ENCODE data around the gene TRIM17.

DNA sequence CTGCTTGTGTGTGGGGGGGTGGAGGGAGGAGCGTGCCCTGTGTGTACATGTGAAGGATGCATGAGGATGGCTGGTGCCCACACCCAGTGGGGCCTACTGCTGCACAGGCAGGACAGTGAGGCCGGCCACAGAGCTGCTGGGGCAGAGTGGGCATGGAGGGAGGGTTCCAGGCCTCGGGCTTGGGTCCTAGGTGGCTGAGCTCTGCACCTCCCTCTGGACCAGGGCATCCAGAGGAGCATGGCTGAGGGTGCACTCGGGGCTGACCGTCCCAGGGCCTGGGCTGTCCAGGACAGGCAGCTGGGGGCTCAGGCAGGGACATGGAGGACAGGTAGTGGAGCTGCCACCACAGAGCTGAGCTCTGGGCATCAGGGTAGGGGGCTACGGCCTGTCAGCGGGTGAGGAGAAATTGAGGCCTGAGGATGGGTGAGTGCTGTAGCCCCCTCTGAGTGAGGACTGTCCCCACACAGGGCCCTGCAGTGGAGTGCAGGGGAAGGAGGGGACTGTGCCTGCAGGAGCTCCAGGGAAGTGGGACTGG, 1.9 kb downstream of the GJC2 start:
- PRO-cap = no peak

DNA sequence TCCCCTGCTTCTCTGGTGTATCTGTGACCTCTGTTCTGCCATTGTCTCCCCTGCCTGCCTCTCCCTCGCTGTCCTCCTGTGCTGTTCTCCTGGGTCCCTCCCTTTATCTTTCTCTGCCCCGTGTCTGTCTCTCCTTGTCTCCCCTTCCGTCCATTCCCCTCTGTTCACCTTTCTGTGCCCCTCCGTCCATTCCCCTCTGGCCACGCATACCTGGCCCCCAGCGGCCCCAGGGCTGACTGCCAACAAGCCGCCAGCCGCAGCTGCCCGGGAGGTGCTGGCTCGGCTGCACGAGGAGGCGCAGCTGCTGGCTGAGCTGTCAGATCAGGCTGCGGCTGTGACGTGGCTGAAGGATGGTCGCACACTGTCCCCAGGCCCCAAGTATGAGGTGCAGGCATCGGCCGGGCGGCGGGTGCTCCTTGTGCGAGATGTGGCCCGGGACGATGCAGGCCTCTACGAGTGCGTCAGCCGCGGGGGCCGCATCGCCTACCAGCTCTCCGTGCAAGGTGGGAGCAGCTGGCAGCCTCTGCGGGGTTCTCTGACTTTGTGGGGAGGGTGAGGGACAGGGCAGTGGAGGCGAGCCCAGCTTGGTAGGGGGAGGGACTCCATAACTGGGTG, 8.5 kb downstream of the OBSCN start:
- PRO-cap = no peak

GRCh38 chr1:228358840-228359159, 47.8 kb downstream of the TRIM11 start:
- PRO-cap = no peak

DNA sequence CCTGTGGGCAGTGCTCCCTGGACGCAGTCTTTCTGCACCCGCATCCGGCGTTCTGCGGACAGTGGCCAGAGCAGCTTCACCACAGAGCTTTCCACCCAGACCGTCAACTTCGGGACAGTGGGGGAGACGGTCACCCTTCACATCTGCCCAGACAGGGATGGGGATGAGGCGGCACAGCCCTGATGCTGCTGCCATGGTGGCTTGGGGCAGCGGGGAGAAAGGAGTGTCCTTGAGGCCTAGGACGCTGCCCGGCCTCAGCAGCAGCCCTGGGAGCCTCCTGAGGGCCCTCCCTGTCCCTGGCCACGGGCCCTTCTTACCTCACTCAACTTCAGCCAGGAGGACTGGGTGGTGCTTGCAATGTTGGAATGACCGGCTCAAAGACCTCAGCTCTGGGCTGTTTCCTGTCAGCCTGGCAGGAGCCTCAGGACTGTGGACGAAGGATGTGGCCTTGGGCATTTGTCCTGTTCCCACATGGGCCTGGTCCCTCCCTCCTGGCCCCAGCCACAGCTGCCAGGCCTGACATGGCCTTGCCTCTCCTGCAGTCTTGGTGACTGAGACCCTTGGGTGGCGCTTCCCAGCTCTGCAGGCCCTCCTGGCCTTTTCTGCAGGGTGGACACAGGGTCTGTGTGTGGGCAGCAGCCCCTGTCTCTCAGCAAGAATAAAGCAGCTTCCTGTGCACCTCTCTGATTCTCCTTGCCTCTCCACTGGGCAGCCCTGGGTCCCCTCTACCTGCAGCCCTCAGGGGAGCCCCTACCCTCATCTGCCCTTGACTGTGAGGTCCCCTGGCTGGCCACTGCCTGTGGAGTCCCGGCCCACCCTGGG, 45.9 kb downstream of the TRIM11 start:
- PRO-cap = no peak

- PRO-cap = no peak
These were observed 12.7 kb downstream of the TRIM11 start for GRCh38 chr1:228393791-228394555.

DNA sequence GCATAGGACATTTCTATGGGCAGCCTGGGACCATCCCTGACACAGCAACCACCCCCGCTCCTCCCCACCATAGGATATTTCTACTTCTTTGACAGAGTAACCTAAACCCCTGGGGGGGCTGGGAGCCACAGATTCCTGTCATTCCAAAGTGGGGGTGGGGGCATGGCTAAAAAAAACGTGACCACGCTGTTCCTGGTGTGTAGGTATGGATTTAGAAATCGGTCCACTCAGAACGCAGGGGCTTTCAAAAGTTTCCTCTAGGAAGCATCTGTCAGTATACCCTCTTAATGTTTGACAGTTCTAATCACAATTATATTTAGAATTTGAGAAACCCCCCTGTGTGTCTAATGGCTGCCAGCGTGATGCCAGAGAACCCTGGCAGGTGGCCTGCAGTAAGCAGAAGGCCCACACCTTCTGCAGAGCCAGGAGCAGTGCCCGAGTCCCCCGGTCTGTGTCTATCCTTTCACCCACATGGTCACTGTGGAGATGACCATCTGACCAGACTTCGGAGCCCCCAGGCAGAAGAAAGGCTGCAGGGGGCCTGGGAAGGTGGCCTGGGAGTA, 1.2 kb upstream of the TRIM11 start:
- PRO-cap = no peak

DNA sequence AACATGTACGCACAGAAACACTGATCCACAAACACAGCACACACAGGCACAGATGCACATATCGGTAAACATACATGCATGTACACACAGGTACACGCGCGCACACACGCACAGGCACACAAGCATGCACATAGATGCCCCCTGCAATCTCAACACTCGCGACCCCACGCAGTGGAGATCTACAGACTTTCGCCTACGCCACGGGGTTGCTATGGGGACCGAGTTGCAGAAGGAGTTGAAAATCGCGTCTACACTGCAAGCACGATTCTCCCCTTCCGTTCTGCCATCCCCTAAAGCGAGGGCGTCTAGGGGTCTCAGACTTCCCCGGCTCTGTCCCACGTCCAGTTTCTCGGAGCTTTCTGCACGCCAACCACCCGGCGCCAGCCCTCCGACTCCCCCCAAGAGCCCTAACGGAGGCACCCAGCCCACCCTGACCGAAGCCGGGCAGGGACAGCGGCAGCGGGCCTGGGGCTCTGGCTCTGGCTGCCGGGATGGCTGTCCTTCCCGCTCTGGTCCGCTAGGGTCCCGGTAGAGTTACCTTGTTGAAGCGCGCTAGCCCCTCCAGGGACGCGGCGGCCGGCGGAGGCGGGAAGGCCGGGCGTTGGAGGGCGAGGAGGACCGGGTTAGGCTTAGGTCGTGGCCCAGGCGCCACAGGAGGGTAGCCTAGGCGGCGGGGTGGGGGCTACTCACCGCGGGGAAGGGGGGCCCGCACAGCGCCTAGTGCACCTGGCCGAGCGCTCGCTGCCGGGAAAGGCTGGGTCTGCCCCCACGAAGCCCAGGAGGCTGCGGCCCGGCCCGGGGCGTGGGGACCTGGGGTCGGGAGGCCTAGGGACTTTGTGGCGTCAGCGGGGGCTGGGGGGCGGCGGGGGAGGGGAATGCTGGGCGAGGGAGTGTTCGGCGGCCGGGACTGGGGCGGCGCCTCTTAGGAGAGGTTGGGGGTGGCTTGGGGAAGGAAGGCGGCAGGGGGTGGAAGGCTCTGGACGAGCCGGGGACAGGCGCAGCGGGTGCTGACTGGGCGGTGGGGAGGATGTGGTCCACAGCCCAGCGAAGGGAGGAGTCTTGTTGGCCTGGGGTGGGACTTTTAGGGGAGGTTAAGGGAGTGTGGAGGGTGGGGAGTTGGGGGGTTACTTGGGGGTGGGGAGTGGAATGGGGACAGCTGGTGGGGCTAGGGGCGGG, at the start of gene TRIM17:
Gene TRIM17 (minus strand): TSS at position 1,013 of the 1,176 bp plus-strand sequence.
- PRO-cap = no peak

DNA sequence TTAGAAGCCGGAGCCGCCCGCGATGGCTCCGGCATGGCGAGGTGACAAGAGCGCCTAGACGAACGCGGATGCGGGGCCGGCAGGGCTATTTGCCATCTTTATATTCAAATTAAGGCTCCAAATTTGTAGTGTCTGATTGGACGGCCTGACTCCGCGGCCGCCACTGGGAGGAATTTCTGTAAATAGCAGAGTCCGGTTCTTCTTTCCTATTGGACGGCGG, 6.6 kb downstream of the H2BC26 start:
- PRO-cap = no peak

DNA sequence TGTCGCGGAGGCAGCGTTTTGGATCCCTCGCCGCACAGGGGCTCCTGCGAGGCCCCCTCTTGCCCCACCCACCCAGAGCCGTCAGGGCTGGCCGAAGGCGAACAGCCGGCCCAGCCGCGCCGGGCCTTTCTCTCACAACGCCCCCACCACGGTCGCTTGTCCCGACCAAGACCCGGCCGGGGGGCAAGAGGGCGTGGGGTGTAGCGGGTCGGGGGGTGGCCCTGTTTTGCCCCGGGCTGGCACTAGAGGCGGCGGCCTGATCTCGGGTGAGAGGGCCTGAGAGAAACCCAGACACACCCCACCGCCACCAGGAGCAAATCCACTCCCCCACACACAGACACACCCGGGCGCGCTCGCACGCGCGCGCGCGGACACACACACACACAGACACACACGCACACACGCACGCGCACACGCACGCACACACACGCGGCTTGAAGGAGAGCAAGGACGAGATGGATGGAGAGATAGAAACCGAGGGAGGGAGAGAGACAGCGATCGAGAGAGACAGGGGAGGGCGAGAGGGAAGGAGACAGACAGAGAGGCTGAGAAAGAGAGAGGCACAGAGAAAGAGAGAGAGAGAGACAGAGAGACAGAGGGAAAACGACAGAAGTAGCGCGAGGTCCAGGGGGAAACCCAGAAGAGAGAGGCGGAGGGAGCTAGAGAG, 99.9 kb upstream of the RHOU start:
- PRO-cap = unidirectional peak, minus-strand start at position 379 of the sequence

- PRO-cap = no peak
These were observed 11.4 kb upstream of the RHOU start for GRCh38 chr1:228723896-228724300.

- PRO-cap = no peak
These were observed 254.9 kb downstream of the RHOU start for GRCh38 chr1:228989977-228990868.

DNA sequence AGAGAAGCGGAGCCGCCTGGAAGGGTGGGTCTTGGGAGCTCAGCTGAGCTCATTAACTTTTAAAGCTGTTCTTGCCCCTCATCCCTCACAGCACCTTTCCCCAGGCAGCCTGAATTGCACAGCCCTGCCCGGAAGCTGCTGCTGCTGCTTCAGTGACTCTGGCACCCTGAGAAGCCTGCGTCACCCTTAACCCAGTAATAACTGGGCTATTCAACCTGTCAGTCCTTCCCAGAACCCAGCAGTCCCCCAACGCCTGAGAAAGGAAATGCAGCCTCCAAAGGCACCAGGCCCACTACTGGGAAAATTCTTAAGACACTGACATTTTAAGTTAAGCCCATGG, 162.0 kb upstream of the RAB4A start:
- PRO-cap = no peak

GRCh38 chr1:229165335-229165838, 105.5 kb upstream of the RAB4A start:
- PRO-cap = no peak

GRCh38 chr1:229221065-229222342, 49.4 kb upstream of the RAB4A start:
- PRO-cap = no peak

DNA sequence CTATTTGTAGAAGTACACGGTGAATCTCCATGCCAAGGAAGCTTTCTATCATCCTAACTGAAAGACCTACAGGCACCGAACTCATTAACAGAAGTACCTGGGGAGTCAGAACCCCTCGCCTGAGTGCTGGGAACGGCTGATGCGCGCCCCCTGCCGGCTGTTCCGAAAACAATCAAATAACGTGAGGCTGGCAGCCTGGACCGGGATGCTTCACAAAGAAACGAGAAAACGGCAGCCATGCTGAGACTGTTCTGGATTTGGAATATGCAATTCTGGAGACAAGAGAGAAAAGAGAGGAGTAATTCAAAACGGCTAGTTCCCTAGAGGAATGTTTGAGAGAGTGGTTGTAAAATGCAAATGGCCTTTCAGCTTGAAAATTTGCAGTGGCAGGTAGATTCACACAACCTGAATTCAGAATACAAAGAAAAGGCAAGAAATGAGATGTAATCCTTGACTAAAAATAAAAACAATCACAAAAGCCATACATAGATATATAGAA, 43.4 kb upstream of the RAB4A start:
- PRO-cap = no peak

- PRO-cap = no peak
These were observed 32.2 kb upstream of the RAB4A start for GRCh38 chr1:229238575-229239150.

DNA sequence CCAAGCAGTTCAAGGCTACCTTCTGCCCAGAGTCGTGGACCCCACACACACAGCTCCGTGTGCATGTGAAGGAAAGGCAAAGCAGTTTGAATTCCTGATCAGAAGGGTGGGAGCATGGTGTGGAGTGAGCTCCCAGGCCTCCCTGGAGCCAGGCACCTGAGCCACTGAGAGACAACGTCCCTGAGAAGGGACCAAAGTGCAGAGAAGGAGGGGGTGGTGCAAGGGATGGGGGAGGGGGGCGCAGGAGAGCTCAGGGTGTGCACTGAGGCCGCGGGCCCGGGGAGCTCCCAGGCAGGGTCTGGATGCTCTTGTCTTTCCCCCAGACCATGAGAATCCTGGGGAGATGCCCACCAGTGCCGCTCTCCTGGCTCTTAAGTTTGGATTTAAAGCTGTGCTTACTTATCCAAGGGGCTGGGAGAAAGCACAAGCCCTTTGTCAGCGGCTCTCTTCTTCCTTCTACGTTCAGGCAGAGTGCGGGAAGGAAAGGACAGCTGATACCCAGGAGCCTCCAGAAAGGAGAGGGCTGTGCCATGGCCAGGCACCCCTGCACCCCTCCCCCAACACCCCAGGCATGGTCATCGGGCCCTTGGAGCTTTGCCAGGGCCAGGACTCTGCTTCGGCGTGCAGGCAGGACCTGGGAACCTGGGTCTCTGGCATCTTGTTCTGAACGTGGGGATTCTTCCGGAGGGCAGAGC, 24.1 kb downstream of the ACTA1 start:
- PRO-cap = no peak

GRCh38 chr1:229430079-229431015, 3.5 kb downstream of the ACTA1 start:
- PRO-cap = no peak

GRCh38 chr1:229486611-229487315, 21.4 kb downstream of the NUP133 start:
- PRO-cap = no peak

- PRO-cap = no peak
These were observed 416 bp downstream of the URB2 start for GRCh38 chr1:229626447-229626879.

All from ureter (tissue), 1 donor.